GM12892 (cell line): ENCODE measurements around the genes CD160 and ITGA10.

DNA sequence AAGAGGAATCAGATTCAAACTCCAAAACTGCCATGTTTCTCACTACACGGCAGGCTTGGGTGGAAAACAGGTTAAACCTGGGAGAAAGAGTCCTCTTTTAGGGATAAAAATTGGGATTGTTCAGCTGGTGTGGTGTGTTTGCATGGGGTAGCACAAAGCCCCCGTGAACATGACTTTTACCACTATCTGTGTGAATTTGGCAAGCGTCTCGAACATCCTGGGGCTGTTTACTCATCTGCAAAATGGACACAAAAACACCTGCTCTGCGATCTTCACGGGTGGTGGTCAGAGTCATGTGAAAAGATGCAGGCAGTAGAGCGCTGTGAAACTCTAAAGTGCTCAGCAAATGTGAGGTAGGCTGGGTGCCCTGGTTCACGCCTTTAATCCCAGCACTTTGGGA lies 39.6 kb upstream of the NOTCH2 start:
- RRBS: no CpG with 5 or more reads among the region's 8 CpGs

DNA sequence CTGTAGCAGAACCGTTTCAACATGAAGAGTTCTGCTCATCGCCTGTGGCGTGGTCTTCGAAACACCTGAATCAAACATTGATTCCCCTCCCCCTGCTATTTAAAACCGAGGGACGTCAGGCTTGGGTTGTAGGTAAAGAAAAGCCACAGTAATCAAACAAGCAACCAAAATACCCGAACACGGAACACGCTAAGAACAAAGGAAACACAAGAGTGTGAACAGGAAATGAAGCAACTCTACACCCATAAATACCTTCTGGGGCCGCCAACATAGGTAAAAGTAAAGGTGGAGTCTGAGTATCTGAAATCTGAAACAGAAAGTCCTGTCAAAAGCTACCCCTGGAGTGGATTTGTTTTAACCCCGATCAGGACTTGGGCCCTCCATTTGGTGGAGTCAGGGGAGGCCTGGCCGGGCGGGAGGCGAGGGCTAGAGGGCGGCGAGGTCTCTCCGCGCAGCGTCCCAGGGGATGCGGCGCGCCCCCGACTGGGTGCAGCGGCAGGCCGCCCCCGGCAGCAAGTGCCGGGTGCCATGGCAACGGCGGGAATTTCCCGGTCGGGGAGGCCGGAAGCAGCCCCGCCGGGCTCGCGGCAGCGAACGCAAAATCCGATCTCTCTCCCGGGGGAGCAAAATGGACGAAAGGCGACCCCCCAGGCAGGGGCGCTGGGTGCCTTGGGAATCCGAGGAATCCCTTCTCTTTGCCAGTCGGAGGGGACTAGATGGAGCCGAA lies 74.2 kb upstream of the NBPF8 start:
- RRBS: no CpG with 5 or more reads among the region's 46 CpGs

- RRBS: no CpG with 5 or more reads among the region's 14 CpGs
Measured at GRCh38 chr1:121016567-121017177, 127.1 kb downstream of the PPIAL4A start.

- RRBS: no CpG with 5 or more reads among the region's 31 CpGs
Measured at GRCh38 chr1:121051921-121052376, 132.2 kb downstream of the FAM72B start.

- RRBS: no CpG with 5 or more reads among the region's 18 CpGs
Measured at GRCh38 chr1:121400638-121401694, 216.2 kb downstream of the SRGAP2C start.

- RRBS: no CpG with 5 or more reads among the region's 3 CpGs
Measured at GRCh38 chr1:121522247-121522517, 337.4 kb downstream of the SRGAP2C start.

DNA sequence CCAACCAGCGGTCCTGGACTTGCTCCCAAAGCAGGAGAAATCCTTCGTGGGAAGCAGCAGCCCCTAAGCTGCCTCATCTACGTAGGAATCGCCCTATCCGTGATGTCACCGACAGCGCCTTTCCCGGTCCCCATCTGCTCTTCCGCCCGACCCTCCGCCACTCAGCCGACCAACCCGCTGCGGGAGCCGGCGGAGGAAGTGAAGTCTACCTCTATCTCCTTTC lies 206.1 kb downstream of the H3-7 start:
- RRBS: 28% methylated on average over 8 of the region's 16 CpGs

DNA sequence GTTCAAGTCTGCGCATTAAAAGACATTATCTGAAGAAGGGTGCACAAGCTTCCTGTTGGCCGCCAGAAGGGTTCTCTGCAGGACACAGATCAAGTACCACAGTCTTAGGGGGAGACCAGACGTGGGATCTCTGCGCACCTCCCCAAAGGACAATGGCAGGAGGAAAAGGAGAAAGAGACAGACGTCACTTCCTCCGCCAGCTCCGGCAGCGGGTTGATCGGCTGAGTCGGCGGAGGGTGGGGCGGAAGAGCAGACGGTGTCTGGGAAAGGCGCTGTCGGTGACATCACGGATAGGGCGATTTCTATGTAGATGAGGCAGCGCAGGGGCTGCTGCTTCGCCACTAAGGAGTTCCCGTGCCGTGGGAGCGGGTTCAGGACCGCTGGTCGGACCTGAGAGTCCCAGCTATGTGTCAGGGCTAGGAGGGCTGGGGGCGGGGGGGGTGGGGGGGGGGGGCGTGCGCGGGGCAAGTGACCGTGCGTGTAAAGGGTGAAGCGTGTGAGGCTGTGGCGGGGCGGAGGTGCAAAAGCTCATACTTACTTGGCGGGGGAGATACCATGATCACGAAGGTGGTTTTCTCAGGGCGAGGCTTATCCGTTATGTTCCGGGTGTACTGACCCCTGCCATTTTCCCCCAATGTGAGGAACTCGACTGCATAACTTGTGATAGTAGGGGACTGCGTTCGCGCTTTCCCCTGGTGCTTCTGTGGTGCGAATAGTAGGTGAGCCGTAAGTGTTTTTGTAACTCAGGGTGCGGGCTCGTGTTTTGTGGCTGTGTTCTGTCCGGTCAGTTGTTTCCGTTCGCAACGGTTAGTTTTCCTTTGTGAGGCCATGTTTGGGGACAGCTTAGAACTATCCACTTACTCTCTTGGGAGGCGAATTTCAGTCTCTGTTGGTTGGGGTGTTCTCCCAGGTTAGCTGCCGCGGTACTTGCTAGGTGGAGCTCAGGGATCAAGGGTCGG lies 38.9 kb upstream of the PPIAL4E start:
- RRBS: no CpG with 5 or more reads among the region's 54 CpGs

DNA sequence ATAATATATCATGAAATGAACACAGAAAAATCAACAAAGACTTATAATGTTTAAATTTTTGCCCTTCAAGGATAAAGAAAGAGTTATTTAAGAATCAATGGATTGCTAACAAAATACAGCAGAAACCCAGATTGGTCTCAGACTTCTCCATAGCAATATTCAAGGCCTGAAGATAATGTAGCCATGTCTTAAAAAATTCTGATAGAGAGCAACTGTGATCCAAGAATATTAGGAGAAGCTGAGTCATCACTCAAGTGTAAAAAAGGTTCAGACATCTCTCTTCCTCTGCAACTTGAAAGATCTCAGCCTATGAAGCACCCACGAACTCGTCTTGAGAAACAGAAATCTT lies 85.3 kb downstream of the SRGAP2B start:
- RRBS: no CpG with 5 or more reads among the region's 2 CpGs

DNA sequence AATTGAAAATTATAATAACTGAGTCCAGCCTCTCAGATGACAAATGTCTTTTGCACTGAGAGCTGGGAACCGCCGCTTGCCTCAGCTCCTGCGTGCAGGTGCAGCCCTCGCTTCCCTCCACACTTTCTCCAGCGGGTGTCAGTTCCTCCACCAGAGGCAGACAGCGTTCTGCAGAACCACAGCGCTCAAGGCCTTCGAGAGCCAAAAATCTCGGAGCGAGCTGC lies 40.3 kb upstream of the PPIAL4D start:
- RRBS: no CpG with 5 or more reads among the region's 10 CpGs

GRCh38 chr1:145719149-145719728 lies at the start of gene CD160:
CD160 (plus strand) TSS chr1:145719499.
- RRBS: no CpG with 5 or more reads among the region's 6 CpGs

DNA sequence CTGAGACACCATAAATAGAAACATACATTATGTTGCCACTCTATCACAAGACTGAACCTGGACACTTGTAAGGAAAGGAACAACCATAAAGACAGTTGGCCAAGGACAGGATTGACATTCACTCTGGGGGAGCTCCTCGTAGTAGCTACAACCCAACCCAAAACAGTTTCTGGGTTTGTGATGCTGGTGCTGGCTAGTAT lies 1.4 kb downstream of the RNF115 start:
- RRBS: no CpG with 5 or more reads among the region's 1 CpG

- RRBS: no CpG with 5 or more reads among the region's 8 CpGs
Measured at GRCh38 chr1:145824572-145825035, 604 bp downstream of the POLR3C start.

- RRBS: no CpG with 5 or more reads among the region's 8 CpGs
Measured at GRCh38 chr1:145846053-145846415, 604 bp downstream of the NUDT17 start.

DNA sequence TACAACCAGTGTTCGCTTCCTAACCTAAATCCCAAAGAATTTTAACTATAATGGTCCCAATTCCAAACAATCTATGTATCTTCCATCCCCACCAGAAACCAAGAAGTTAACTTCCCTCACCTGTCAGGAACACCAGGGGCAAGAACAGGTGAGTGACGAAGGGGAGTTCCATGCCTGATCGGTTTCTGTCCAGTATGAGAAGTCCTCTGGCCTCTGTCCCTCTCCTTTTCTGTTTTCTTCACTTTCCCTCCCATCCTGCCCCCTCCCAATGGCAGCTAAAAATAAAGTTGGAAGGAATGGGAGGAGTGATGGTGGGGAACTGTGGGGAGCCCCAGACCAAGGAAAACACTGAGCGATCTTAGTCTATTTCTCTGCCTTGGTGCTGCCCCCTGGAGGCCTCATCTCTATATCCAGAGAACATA lies at the start of gene ITGA10:
TSS of gene ITGA10 (minus strand) at position 208 of the 422 bp plus-strand sequence.
- RRBS: no CpG with 5 or more reads among the region's 4 CpGs

GRCh38 chr1:145942453-145943165 lies 15.2 kb downstream of the LIX1L start:
- RRBS: no CpG with 5 or more reads among the region's 9 CpGs

DNA sequence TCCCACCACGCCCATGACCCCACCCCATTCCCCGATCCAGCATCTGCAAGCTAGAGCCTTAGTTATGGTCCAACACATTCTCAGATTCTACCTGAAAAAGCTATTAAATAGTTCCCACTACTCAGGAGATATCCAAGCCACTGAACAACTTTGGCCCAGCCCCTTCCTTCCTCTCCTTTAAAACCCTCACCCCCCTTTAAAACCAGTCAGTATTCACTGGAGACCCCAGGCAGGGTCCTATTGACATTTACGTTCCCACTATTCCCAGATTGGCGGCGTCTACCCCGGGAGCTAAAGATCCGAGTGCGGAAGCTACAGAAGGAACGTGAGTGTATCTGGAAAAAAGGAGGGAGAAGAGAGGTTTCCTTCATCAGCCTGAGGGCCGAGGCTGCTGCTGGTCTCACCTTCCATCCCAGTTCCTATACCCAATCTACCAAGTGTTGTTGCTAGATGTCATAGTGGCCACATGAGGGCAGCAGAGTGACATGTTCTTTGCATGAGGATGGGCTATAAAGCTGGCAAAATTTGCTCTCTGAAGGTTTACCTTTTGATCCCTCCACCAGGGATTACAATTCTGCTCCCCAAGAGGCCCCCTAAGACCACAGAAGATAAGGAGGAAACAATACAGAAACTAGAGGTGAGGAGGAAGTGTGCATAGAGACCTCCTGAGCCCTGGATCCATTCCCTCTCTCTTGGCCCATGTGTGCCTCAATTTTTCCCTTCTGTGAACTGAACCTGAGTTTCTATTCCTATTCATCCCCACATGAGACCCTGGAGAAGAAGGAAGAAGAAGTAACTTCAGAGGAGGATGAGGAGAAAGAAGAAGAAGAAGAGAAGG lies 12.9 kb downstream of the POLR3GL start:
- RRBS: no CpG with 5 or more reads among the region's 10 CpGs

GRCh38 chr1:145995562-145995947 lies 824 bp downstream of the TXNIP start:
- RRBS: no CpG with 5 or more reads among the region's 5 CpGs

DNA sequence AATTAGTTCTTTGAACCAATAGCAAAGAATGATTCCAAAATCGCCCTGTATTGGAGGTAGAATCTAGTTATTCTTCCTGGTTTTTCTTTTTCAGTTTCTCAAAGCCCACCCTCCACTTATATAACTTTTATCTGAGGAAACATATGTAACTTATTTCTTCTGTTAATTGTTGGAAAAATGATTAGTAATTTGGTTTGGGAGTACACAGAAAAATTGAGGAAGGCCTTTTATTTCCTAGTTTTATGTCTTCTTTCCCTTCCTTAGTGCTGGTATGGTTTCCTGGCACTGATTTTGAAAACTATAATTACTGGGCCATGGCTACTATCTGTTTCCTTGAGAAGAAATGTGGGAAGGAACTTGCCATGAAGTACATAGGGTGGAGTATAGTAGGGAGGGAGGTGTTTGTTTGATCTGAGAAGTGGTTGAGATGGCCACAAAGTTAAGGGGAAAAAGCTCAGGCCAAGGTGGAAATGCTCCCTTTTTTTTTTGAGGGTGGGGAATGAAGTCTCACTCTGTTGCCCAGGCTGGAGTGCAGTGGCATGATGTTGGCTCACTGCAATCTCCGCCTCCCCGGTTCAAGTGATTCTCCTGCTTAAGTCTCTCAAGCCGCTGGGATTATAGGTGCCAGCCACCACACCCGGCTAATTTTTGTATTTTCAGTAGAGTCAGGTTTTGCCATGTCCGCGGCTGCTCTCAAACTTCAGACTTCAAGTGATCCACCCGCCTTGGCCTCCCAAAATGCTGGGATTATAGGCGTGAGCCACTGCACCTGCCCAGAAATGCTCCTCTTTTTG lies 11.4 kb downstream of the HJV start:
- RRBS: no CpG with 5 or more reads among the region's 9 CpGs

DNA sequence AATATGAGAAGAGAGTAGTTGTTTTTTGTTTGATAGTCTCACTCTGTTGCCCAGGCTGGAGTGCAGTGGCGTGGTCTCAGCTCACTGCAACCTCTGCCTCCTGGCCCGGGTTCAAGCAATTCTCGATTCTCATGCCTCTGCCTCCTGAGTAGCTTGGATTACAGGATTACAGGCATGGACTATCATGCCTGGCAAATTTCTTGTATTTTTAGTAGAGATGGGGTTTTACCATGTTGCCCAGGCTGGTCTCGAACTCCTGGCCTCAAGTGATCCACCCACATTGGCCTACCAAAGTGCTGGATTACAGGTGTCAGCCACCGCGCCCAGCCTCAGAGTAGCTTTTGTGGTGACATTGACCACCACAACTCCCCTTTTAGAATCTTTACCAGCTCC lies 5.2 kb downstream of the HJV start:
- RRBS: no CpG with 5 or more reads among the region's 6 CpGs